ENCODE measurements around a stretch of chr7.

GRCh38 chr7:99621098-99621548 lies 4.4 kb downstream of the ZSCAN25 start:
- PRO-cap: no peak

GRCh38 chr7:99650088-99650424 lies 29.7 kb downstream of the CYP3A5 start:
- PRO-cap: no peak

DNA sequence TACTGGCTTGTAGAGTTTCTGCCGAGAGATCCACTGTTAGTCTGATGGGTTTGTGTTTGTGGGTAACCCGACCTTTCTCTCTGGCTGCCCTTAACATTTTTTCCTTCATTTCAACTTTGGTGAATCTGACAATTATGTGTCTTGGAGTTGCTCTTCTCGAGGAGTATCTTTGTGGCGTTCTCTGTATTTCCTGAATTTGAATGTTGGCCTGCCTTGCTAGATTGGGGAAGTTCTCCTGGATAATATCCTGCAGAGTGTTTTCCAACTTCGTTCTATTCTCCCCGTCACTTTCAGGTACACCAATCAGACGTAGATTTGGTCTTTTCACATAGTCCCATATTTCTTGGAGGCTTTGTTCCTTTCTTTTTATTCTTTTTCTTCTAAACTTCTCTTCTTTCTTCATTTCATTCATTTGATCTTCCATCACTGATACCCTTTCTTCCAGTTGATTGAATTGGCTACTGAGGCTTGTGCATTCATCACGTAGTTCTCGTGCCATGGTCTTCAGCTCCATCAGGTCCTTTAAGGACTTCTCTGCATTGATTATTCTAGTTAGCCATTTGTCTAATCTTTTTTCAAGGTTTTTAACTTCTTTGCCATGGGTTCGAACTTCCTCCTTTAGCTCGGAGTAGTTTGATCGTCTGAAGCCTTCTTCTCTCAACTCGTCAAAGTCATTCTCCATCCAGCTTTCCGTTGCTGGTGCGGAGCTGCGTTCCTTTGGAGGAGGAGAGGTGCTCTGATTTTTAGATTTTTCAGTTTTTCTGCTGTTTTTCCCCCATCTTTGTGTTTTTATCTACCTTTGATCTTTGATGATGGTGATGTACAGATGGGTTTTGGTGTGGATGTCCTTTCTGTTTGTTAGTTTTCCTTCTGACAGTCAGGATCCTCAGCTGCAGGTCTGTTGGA lies 21.1 kb downstream of the CYP3A5 start:
- PRO-cap: no peak

GRCh38 chr7:99791808-99792109 lies 7.8 kb upstream of the CYP3A4 start:
- PRO-cap: no peak

DNA sequence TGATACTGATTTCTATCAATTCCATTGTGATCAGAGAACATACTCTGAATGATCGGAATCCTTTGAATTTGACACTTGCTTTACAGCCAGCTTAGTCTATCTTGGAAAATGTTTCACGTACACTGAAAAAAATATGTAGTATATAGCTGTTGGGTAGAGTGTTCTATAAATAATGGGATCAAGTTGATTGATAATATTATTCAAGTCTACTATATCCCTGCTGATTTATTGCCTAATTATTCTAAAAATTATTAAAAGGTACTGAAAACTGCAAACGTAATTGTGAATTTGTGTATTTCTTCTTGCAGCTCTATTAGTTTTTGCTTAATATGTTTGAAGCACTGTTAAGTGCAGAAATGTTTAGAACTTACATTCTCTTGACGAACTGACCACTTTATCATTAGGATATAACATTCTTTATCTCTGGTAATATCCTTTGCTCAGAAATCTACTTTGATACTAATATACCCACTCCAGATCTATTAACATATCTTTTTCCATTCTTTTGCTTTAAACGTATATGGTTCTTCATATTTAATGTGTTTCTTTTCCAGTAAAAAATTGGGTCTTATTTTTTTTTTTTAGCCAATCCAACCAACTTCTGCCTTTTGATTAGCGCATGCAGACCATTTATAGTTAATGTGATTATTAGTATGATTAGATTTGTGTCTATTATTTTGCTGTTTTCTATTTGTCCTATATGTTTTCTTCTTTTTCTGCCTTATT lies 18.7 kb upstream of the OR2AE1 start:
- PRO-cap: no peak

GRCh38 chr7:99900550-99901465 lies 18.5 kb downstream of the TRIM4 start:
- PRO-cap: no peak

DNA sequence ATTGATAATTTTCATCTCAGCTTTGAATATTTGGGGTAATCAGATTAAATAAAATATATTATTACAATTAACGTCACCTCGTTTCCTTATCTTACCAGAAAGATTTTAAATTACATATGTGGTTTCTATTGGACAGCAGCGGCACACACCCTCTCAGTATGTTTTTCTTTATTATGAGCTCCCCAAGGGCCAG lies 849 bp downstream of the TRIM4 start:
- PRO-cap: no peak

DNA sequence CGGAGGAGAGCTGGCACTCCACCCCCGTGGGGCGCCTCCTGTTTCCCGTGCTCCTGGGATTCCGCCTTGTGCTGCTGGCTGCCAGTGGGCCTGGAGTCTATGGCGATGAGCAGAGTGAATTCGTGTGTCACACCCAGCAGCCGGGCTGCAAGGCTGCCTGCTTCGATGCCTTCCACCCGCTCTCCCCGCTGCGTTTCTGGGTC lies 16.5 kb upstream of the AZGP1 start:
- PRO-cap: no peak

DNA sequence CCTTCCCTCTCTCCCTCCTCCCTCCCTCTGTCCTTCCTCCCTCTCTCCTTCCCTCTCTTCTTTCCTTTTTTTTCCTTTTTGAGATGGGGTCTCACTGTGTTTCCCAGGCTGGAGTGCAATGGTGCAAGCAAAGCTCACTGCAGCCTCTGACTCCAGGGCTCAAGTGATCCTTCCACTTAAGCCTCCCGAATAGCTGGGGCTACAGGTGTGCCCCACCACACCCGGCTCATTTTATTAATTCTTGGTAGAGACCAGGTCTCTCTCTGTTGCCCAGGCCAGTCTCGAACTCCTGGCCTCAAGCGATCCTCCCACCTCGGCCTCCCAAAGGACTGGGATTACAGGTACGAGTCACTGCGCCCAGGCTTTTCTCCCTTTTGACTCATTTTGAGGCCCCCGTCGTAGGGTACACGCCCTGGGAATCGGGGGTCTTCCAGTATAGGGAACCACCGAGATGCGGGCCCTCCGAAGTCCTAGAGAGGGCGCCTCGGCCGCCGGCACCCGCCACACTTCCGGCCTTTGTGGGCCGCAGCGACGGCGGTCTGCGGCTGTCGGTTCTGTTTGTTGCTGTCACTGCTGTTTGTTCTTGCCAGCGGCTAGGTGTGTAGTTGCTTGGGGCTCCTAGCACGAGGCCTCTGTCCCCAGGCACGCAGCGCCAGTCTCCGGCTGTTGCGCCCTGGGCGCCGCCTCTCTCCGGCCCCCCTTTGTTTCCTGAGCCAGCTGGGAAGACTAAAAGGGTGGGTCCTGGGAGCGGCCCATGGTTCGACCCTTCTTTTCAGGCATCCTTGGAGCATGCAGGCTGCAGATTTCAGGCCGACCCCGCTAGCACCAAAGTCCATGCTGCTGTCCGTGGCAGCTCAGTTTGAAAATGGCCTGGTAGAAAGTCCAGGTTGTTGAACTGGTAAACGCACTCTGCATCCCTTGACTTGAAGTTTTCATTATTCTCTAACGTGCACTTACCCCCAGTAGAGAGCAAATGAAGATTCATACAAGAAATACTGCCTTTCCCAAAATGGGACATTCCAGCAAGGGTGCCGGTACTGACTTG lies 17.9 kb upstream of the ZKSCAN1 start:
- PRO-cap: unidirectional peak, plus-strand start at position 519 of the sequence

- PRO-cap: no peak
Observed at GRCh38 chr7:100040269-100040867, 9.2 kb upstream of the ZSCAN21 start.

DNA sequence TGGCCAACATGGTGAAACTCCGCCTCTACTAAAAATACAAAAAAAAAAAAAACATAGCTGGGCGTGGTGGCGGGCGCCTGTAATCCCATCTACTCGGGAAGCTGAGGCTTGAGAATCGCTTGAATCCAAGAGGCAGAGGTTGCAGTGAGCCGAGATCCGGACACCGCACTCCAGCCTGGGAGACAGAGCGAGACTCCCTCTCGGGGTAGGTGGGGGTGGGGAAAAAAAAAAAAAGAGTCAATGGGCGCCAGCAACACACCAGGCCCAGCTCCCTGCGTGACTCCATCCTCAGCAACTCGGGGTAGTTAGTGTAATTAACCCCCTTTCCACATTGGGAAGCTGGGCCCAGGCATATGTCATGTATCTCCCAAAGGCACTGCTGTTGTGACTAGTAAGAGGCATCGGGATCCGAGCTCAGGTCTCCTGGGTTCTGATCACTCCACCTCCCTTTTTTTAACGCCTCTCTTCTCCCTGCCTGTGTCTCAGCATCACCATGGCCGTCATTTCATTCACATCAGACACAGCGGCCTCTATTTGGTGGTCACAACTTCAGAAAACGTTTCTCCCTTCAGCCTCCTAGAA lies 837 bp downstream of the AP4M1 start:
- PRO-cap: no peak

DNA sequence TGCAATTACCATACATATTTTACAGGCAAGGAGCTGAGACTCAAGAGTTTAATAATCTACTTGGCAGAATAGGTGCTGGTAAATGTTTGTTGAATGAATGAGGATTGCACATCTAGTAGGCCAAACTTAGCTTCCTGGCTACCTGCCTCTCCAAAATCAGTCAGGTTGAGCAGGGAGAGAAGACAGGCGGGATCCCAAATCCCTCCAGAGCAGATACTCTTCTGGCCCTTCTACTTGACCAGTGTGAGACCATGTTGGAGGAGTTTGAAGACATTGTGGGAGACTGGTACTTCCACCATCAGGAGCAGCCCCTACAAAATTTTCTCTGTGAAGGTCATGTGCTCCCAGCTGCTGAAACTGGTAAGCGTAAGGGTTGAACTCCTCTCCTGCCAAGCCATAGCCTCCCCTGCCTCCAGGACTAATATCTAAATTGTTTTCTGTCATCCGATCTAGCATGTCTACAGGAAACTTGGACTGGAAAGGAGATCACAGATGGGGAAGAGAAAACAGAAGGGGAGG lies 2.4 kb upstream of the MBLAC1 start:
- PRO-cap: no peak

DNA sequence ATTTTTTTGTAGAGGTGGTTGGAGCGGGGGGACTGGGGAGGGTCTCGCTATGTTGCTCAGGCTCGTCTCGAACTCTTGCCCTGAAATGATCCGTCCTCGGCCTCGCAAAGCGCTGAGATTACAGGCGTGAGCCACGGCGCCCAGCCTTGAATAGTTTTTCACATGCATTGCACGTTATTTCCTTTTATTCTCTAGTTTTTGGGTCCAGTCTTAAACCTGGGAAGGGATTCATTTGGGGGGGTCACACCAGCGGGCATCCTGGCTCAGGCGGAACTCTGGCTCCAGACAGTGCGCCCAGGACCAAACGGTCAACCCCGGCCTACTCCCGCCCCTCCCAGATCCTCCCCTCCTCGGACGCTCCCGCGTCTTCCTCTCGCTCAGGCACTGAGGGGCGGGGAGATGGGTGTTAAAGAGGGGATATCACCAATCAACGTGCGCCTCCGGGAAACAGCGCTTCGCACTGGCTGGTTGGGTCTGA lies 339 bp upstream of the LAMTOR4 start:
- PRO-cap: bidirectional peak, plus-strand start outside the sequence, minus-strand start at position 372 of the sequence

DNA sequence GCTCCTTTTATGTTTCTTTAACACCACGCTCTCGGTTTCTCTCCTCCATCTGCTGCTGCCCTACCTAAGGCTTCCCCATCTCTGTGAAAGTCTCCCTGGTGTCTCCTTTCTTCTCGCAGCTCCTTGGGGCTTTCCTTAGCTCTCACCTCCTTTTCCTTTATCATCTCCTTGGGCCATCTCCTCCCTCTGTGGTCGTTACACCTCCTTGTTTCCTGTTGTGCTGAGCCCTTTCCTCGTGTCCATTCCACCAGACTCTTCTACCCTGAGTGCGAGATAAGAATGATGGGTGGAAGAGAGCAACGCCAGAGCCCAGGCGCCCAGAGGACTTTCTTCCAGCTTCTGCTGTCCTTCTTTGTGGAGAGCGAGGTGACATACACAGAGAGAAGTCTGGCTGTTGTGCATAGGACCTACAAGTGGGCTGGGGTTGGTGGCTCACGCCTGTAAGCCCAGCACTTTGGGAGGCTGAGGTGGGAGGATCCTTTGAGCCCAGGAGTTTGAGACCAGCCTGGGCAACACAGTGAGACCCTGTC lies 20.9 kb downstream of the STAG3 start:
- PRO-cap: no peak

DNA sequence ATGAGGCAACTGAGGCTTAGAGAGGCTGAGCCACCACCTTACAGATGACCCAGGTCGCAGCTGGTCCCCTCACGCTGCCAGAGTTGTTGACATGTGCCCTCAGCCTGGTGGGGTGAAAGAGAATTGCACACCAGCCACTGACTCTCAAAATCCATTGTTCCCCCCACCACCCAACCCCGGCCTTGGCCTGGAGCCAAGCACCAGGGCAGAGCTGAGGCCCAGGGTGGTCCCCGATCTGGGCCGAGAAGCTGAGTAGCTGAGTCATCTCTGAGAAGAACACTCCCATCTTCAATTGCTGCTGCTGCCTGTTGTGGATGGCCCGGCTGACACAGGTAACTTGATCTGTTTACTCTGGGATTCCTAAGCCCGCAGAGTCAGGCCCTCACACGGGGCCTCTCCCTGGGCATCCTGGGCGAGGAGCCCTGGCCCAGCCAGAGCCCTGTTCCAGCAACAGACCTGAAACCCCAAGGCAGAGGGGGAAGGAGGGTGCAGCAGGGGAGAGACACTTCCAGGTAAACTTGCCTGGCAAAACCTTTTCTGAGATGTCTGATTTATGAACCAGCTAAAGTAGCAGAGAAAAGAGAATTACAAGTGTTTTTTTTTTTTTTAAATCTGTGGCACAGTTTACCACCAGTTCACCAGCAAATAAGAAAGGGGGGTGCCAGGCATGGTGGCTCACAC lies 27.6 kb downstream of the PVRIG start:
- PRO-cap: no peak

DNA sequence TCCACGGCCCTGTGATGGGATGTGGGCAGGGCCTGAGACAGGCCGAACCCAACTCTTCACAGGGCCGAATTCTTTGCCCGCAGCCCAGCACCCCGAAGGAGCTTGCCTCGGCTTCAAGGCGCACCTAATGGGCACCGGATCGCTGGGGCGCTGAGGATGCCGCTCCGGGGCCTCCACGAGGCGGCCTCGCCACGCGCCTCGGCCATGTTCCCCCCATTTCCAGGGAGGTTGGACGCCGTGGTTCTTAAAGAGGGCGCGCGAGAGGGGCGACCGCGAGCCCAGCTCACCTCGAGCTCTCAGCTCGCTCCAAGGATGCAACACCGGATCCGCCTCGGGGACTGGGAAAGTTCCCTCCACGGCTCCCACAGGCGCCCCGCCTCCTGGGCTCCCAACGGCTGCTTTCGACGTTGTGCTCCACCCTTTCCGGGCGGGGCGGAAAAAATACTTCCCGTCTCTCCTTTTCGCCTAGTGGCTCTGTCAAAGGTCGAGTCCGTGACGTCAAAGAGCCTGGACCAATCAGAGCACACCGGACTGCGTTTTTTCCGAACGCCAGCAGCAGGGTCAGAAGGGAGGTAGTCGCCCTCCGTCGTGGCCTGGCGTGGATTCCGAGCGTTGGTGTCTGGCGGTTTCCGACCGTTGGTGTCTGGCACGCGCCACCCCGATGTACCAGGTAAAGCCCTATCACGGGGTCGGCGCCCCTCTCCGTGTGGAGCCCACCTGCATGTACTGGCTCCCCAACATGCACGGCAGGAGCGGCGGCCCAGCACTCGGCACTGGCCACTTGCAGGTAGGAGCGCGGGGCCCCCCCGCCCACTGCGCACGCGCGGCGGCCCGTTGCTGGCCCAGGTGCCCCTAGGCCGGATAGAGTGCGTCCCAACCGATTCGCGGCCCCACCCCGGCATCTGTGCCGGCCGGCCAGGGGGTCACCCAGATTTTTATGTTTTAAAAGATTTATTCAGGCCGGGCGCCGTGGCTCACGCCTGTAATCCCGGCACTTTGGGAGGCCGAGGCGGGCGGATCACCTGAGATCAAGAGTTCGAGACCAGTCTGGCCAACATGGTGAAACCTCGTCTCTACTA lies 22.0 kb upstream of the PILRB start:
- PRO-cap: bidirectional peak, plus-strand start at position 564 of the sequence, minus-strand start at position 382 of the sequence; bidirectional peak, plus-strand start at position 837 of the sequence, minus-strand start at position 775 of the sequence

DNA sequence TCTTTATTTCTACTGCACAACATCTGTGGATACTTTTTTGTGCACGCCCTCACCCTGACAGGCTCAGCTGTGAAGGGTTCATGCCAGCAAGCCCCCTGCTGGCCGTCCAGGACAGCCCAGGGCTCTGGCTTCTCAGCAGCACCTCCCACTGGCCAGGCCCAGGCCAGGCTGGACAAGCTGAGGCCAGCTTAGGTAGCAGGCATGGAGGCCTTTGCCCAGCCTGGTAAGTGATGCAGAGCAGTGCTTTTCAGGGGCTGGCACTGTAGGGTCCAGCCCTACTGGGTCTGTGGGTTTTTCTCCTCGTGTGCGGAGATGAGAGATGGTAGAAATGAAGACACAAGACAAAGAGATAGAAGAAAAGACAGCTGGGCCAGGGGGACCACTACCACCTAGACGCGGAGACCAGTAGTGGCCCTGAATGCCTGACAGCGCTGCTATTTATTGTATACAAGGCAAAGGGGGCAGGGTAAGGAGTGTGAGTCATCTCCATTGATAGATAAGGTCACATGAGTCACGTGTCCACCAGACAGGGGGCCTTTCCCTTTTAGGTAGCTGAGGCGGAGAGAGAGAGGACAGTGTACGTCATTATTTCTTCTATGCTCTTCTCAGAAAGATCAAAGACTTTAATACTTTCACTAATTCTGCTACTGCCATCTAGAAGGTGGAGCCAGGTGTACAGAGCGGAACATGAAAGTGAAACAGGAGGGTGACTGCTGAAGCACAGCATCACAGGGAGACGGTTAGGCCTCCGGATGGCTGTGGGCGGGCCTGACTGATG lies 13.2 kb upstream of the PILRB start:
- PRO-cap: no peak

DNA sequence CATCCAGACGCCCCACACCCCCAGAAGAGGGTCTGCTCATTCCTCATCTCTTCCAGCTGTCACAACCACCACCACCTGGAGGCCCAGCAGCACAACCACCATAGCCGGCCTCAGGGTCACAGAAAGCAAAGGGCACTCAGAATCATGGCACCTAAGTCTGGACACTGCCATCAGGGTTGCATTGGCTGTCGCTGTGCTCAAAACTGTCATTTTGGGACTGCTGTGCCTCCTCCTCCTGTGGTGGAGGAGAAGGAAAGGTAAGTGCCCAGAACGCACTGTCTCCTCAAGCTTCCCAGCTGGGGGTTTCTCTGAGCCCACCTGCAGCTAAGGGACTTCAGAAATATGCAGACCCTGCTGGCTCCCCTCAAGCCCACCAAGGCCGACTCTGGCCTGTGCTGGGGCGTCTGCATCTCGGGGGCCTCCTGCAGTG lies 1.4 kb downstream of the PILRB start:
- PRO-cap: no peak

- PRO-cap: bidirectional peak, plus-strand start at chr7:100430013, minus-strand start at chr7:100430084; bidirectional peak, plus-strand start at chr7:100430269, minus-strand start at chr7:100430189
Observed at GRCh38 chr7:100429958-100430597, 447 bp downstream of the MEPCE start.

GRCh38 chr7:100431488-100432488 lies 2.2 kb downstream of the MEPCE start:
- PRO-cap: no peak